ENCODE data around the gene NEDD1.

DNA sequence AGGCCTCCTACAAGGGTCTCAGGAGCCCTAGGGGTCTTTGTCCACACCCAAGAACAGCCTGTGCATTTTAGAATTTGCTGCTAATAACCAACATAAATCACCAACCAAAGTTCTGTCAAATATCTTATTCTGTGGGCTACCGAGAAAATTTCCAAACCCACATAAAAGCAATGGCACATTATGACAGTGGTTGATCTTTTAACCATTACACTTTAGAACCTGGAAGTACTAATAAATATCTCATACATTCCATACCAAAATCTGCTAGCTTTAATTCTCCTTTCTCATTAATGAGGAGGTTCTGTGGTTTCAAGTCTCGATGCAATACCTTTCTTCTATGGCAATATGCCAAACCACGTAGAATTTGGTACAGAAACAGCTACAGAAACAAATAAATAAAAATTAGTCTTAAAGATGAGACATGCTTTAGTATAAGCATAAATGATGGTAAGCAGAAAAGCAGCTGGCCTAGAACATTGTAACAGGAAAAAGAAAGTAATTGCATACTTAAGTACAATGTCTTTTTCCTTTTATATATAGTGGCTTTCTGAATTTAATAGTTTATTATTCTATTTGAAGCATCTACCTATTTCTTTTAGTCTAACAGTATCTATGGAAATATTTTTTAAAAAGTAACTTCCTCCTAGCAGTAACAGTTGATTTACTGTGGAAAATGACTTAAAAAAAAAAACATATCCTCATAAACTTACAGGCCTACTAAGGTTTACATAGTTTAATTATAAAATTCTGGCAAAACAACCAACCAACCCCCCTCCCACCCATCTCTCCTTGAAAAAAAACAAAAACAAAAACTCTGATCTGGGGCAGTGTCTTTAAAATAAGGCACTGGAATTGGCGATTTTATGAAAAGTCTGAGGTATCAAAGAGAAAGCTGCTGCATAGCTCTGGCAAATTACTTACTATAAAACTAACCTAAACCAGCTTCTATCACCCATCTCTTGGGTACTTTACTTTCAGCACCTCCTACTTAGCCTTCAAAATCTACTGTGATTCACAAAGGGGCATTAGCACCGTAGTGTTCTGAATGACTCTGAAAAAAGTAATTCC, 100.9 kb downstream of the ELK3 start:
- PRO-cap, 2 experiments, result no peak in any of the 2 experiments

GRCh38 chr12:96309129-96309657, 91.0 kb downstream of the CDK17 start:
- PRO-cap, 2 experiments, result no peak in any of the 2 experiments

DNA sequence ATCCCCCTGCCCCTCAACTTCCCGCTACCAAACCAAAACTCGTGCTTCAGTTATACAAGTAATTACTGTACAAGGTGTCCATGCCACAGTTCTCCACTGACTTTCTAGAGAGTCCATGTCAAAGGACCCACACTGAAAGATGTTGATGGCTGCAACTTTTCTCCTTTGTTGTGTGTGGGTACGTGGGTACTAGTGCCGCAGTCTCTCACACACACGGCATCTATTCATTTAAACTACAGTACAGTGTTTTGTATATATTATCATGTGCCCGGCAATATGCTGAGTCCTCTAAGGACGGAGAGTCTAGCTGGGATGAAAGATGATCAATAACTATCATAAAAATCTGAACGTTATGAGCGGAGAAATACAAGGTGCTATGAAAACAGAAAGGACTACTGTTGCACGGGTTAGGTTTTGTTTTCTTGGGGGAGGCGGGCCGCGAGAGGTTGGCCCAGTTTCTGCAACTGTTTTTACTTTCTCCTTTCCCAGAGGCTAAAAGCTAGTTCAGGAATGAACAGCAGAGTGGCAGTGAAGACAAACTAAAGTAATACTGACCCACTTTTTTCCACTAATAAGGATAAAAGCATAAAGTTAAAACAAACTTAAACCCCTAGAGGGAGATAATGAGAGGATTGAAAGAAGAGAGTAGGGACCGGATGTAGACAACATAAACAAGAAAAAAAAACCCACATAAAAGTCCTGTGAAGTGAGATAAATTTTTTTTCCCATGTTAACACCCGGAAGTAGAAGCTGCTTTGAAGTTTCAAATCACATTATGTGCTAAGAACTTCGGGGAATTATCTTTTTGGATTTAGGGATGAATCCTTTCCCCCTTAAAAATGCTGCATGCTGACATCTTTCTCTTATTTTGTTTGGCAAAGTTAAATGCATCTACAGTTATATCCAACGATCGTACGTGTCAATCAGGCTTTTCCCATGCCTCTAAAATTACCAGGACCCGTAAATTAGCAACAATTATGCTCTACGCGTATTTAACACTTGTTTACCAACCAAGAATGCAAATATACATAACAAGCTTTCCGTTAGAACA, 879 bp upstream of the CDK17 start:
- PRO-cap, 2 experiments, result peak in 1 of 2 experiments; most common minus-strand start position 667 of the sequence (in 1)

DNA sequence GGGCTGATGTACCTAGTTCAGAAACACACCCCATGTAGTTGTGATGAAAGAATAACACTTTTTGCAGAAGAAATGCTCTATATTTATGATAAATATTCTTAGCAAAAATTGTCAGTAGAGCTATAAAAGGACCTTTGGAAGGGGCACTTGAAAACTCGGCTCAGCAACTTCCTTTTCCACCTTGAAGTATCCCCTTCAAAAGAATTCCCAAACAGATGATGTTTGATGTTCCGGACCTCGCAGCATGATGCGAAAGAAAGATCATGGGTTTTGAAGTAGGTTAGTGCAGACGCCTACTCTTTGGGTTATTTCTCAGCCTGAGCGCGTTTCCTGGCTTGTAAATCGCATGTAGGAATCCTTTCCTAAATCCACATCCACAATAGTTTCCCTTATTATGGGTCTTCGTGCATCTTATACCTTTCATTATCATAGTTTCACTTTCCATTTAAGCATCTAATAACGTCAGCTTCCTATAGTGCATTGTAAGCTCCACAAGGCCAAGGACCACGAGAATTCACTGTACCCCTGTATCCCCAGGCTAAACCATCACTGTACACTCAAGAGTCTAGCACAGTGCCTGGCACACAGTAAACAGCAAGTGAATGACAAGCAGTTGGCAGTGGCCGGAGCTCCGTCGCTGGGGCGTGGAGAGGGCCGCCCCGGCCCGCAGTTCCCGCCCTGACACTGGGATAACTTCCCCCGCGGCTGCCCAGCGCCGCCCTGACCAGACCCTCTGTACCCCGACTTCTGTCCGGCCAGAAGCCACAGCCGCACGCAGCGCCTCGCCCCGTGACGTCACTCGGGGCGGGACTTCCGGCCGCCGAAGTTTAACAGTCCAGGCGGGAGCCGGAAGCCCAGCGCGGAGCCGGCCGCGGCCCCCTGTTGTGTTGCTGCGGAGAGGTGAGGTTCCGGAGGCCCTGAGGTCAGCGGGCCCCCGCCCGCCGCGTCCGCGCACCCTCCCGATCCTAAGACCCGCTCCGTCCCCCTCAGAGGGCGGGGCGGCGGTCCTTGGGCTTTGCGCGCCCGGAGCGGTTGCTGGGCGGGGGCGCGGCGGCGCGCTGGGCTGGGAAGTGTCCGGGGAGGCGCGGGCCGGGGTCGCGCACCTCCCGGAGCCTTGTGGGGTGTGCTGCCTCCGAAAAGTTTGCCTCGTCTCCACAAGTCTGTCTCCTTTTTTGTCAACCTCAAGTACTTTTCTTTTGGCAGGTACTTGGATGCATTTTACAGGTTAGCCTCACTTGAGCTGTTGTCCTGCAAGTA, at the start of gene NEDD1:
Gene NEDD1 (plus strand): TSS at position 857 of the 1,257 bp plus-strand sequence.
- PRO-cap, 2 experiments, result peak in 2 of 2 experiments; most common plus-strand start position 833 of the sequence (in 2); most common minus-strand start position 749 of the sequence (in 1)

GRCh38 chr12:97724157-97724557, 791.2 kb upstream of the TMPO start:
- PRO-cap, 2 experiments, result no peak in any of the 2 experiments

- PRO-cap, 2 experiments, result no peak in any of the 2 experiments
These were observed 1.4 kb upstream of the TMPO start for GRCh38 chr12:98514021-98514267.

DNA sequence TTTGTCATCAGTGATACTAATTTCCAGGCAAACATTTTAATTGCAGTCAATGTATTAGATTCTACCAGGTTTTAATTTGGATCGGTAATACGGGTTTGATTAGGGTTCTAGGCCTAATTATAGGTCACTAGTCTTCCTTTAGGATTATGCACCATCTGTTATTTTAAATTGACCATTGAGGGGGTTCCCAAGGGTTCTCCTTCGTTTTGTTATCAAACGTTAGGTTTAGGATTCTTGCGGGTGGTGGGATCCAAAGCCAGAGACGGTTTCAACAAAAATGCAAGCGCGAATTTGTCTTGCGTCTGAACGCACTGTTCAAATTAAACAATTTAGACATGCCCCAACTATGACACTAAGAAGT, 790 bp upstream of the TMPO start:
- PRO-cap, 2 experiments, result no peak in any of the 2 experiments

DNA sequence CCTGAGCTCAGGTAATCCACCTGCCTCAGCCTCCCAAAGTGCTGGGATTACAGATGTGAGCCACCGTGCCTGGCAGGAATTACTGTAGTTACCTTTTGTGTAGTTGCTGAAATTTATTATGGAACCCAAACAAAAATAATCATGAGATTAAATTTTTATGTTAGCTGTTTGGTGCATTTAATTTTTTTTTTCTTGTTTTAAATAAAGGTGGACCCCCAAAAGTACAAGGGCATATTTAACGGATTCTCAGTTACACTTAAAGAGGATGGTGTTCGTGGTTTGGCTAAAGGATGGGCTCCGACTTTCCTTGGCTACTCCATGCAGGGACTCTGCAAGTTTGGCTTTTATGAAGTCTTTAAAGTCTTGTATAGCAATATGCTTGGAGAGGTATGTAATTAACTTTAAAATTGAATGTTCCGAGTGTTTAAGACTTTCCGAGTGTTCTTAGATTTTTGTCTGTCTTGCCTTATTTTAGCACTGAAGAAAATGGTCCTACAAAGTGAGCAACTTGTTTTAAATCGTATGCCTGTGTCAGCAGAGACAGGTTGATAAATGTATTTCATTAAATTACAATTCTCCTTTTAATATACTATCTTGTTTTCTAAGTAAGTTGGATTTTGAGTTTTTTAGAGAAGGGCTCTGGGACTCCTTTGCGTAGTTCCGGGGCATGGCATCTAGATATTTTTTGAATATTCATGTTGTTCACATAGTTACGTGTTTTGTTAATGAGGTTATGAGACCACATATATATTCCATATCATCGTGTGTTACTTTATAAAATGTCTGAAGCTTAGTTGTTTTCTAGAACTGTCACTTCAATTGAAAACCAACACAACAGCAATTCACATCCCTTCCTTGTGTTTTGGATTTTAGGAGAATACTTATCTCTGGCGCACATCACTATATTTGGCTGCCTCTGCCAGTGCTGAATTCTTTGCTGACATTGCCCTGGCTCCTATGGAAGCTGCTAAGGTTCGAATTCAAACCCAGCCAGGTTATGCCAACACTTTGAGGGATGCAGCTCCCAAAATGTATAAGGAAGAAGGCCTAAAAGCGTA, 4.5 kb downstream of the SLC25A3 start:
- PRO-cap, 2 experiments, result no peak in any of the 2 experiments

GRCh38 chr12:98603362-98604042, 10.0 kb downstream of the SLC25A3 start:
- PRO-cap, 2 experiments, result no peak in any of the 2 experiments

- PRO-cap, 2 experiments, result no peak in any of the 2 experiments
These were observed 542 bp downstream of the IKBIP start for GRCh38 chr12:98643822-98644669.

DNA sequence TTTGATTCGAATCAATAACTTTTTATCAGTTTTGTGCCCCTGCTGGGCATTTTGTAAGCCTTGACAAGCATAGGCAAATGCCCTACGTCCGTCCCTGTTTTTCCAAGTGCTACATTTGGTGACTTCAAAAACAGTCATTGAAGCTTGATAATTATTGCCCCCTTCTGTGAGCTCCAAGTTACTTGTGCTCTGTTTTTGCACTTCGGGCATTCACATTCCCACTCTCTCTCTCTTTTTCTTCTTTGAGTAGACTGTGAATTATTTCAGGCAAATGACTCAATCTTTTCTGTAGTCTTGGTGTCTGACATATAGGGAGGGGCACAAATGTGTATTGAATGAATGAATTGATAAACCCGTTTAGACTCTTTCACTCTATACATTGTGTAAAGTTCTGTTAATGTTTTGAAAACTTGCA, 1.2 kb downstream of the APAF1 start:
- PRO-cap, 2 experiments, result no peak in any of the 2 experiments

GRCh38 chr12:99154450-99155072, 493.0 kb upstream of the GARIN6 start:
- PRO-cap, 2 experiments, result no peak in any of the 2 experiments

DNA sequence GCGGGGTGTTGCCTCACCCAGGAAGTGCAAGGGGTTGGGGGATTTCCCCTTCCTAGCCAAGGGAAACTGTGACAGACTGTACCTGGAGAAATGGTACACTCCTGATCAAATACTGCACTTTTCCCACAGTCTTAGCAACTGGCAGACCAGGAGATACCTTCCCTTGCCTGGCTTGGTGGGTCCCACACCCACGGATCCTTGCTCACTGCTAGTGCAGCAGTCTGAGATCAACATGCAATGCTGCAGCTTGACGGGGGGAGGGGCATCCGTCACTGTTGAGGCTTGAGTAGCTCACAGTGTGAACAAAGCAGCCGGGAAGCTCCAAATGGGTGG, 409.5 kb upstream of the GARIN6 start:
- PRO-cap, 2 experiments, result no peak in any of the 2 experiments

DNA sequence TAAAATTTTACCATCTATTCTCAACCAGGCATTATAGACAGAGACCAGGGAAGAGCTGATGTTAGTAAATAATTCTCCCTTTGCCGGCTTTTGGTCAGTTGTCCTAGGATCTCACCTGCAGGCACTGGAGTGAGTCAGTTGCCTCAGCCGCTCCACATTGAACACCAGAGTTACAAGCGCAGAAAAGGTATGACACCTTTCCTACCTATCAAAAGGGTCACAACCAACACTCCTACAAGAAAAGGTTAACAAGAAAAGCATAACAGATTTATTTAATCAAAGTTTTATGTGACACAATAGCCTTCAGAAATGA, 37.7 kb upstream of the GARIN6 start:
- PRO-cap, 2 experiments, result no peak in any of the 2 experiments

- PRO-cap, 2 experiments, result no peak in any of the 2 experiments
These were observed 28.7 kb upstream of the NR1H4 start for GRCh38 chr12:100445042-100445249.

DNA sequence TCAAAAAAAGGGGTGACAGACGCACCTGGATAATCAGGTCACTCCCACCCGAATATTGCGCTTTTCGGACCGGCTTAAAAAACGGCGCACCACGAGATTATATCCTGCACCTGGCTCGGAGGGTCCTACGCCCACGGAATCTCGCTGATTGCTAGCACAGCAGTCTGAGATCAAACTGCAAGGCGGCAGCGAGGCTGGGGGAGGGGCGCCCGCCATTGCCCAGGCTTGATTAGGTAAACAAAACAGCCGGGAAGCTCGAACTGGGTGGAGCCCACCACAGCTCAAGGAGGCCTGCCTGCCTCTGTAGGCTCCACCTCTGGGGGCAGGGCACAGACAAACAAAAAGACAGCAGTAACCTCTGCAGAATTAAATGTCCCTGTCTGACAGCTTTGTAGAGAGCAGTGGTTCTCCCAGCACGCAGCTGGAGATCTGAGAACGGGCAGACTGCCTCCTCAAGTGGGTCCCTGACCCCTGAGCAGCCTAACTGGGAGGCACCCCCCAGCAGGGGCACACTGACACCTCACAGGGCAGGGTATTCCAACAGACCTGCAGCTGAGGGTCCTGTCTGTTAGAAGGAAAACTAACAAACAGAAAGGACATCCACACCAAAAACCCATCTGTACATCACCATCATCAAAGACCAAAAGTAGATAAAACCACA, 63.6 kb downstream of the SLC5A8 start:
- PRO-cap, 2 experiments, result no peak in any of the 2 experiments

DNA sequence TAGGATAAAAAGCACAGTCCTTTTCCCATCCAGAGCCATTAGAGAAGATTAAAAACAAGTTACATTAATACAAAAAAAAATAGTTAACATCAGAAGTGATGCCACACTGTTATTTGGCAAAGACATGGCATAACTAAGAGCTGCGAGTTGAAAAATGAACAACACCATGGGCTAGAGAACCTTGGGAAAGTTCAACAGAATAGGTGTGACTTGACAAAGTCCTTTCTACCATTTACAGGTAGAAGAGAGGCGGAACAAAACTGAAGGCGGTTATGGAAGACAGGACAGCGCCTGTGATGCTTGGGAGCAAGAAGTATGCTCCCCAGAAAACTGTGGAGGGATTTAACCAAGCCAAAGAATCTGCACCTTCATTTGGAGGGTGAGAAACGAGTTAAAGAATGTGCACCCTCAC, 995 bp downstream of the ARL1 start:
- PRO-cap, 2 experiments, result peak in 2 of 2 experiments; most common plus-strand start position 263 of the sequence (in 1)

DNA sequence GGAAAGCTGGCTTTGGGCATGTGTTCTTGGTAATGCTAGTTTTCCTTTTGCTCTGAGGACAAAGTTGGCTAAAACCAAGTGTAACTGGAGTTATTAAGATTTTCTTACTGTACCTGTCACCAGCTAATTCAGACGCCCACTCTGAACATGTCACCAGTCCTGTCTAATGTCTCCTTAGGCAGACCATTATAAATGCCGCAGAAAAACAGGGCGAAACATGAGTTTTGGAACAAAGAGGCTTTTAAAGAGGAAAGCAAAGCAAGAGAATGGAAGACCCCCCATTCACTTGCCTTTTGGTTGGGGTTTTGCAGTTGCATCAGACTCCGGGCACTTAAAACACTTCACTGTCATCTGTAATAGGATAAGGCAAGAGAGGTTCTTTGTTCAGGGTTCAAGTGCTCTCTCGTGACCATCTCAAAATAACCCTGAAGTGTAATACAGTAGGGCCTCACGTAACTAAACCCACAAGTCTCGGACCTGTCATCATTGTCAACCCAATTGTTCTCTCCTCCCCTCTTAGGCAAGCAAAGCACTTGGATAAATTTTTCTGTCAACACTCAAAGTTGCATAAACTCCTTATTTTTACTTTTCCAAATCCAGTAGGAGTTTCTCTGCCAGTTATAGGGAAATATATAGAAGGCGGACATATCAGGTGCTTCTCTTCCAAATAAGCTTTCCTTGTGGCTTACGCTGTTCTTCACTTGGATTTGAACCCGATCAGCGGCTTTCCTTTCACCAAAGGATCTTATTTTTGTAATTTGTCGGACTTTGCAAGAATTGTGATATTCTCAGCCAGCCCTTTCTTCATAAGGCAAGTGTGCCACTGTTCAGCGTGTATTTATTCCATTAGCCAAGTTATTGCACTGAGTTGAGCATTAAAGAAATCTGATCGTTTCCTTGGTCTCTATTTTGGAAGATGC, 26.8 kb upstream of the MYBPC1 start:
- PRO-cap, 2 experiments, result no peak in any of the 2 experiments

GRCh38 chr12:101665931-101666227, 31.6 kb upstream of the CHPT1 start:
- PRO-cap, 2 experiments, result no peak in any of the 2 experiments

GRCh38 chr12:101770288-101770912, 31.1 kb upstream of the SYCP3 start:
- PRO-cap, 2 experiments, result no peak in any of the 2 experiments